Fibroblast of villous mesenchyme (primary cell): Measurements from ENCODE around the gene JARID2.

GRCh38 chr6:13274939-13275453 is 53.3 kb downstream of the TBC1D7 start:
- CAGE, long polyA plus RNA = no peak

GRCh38 chr6:13407579-13407951 is 79.2 kb upstream of the TBC1D7 start:
- CAGE, long polyA plus RNA = no peak

DNA sequence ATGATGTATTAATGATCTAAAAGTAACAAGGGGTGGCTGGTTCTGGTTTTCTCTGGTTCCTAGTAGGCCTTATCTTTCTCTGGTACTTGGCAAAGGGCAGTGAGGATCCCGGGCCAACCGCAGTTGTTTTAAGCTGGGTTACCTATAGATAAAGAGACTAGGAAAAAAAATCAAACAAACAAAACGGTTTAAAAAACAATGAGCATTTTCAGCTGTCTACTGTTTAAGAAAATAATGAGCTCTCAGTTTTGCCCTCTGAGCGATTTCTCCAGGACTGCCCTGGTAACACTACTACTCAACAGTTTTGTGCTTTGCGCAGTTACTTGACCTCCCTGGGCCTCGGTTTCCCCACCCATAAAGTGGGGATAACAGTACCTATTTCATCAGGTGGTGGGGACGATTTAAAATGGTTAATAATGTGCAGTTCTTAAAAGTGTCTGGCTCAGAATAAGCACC is 1.3 kb upstream of the SIRT5 start:
- CAGE, long polyA plus RNA = no peak

DNA sequence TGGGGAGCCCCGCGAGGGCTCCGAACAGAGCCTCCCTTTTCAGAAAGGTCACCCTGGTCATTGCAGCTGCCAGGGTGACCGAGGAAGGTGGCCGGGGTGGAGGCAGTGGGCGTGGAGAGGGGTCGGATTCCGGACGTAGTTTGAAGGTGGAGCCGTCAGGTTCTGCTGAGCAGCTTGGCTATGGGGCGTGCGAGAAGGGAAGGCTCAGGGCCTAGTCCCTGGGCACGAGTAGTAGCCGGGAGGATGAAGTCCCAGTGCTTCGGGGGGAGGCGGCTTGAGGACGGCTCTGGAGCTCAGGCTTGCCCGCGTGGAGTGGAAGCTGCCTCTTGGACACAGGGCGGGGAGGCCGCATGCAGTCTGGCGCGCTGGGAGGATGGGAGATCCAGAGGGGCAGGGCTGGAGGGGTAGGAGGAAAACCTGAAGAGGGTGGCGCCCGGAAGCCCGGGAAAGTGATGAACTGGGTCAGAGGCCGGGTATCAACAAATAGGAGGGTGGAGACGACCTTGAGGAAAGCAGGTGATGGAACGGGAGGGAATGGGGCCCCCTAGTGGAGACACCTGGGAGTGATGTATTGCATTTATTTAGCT is 548 bp downstream of the SIRT5 start:
- CAGE, long polyA plus RNA = no peak

- CAGE, long polyA plus RNA = no peak
Measured at GRCh38 chr6:13689516-13690392, 21.9 kb downstream of the RANBP9 start.

DNA sequence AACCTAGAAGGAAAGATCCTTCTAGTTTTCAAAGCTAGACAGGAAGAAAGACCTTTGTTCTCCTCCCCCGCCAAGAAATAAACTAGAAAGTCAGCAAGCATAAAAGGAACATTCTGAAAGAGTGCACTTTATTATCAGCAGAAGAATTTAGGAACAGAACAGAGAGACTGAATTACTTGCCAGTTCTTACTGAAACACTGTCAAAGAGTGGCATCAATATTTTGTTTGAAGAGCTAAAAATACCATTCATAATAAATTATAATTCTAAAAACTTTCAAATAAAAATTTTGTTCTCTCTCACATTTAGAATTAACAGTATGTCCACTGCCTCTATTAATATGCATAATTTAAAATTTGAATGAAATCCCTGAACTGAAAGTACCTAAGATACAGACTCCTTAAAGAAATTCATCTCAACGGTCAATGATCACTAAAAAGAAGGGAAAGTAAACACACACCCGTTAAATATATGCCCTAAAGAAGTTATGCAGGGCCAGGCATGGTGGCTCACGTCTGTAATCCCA is 21.2 kb downstream of the RANBP9 start:
- CAGE, long polyA plus RNA = no peak

GRCh38 chr6:13702752-13704012 is 8.5 kb downstream of the RANBP9 start:
- CAGE, long polyA plus RNA = no peak

DNA sequence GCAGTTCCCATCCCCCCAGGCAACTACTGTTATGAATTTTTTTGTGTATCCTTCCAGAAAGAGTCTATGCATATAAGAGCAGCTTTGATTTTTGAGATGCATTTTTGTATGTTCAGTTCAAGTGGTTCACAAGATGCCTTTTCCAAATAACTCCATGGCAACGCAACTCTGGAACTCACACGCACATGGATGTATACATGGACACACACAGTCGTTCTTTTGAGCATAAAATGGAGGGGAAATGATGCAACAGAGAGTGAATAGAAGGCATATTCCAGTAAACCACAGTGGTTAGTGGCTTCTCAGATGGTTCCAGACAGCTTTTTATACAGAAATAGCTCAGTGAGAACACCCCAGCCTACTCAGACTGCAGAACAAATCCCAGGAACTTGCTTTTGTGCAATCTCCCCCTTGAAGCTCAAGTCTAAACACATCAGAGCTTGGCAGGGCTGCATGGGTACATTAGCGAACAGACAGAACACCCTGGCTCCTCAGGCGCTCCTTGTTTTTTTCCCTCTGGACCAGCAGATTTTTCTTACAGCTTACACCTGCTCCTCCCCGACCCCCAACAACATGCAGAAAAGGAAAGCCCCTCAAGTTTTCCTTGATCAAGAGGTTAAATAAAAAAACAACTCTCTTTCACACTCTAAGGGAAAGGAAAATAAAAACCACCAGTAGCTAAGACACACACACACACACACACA is 51.0 kb upstream of the RANBP9 start:
- CAGE, long polyA plus RNA = no peak

DNA sequence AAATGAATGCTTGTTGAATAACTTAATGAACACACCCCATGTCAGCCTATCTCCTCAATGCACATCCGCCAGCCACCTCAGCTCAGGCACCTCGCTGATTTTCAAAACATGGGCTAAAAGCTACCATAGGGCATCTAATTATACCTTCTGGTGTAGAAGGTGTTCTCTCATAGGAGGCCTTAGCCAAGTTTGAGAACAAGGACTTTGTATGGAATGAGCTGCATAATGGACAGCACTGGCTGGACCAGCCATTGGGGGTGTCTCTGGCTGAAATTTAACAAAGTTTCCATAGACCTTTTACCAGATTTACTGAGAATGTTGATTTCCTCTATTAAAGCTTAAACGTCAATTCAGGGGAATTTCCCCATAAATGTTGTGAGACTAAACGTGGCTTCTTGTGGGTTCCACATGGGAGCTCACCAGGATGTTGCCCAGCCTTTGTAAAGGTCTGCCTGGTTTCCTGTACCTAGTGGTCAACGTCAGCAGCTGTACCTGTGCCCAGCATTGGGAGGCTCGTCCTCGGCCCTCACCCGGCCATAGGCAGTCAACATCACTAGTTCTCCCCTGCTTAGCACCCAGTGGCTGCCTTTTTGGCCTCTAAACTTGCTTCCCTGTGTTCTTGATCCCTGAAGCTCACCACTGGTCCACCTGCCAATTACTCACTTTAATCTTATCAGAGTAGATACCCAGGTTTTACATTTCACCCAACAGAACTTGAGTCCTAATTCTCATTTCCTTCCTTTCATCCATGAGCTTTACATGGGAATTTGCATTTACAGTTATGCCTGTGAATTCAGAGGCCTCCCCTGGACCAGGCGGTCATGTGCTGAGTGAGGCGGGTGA is 22.2 kb upstream of the CD83 start:
- CAGE, long polyA plus RNA = no peak

- CAGE, long polyA plus RNA = no peak
Measured at GRCh38 chr6:14135145-14135748, 17.7 kb downstream of the CD83 start.

- CAGE, long polyA plus RNA = no peak
Measured at GRCh38 chr6:14210128-14210709, 92.6 kb downstream of the CD83 start.

DNA sequence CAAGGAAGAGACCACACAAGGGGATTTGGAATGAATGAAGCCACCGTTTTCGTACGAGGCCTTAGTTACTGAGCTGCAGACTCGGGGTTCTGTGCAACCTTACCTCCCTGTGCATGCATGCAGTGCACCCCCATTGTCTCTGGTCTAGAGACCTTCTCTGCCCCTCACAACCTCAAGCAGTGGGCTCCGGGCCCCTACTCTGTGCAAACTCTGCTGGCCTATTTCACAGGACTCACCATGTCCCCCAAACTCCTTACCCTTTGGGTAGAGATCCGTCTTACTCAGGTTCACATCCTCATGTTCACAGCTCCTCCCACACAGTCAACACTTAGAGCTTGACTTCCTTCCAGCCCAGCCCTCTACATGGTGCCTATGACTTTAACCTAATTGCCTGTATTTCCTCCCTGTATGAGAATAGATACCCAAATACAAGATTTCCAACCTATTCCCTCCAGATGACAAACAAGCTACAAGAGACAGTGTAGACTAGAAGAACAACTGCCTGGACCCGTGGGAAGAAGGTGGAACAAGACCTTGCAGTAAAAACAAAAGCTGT is 528.6 kb upstream of the JARID2 start:
- CAGE, long polyA plus RNA = no peak

DNA sequence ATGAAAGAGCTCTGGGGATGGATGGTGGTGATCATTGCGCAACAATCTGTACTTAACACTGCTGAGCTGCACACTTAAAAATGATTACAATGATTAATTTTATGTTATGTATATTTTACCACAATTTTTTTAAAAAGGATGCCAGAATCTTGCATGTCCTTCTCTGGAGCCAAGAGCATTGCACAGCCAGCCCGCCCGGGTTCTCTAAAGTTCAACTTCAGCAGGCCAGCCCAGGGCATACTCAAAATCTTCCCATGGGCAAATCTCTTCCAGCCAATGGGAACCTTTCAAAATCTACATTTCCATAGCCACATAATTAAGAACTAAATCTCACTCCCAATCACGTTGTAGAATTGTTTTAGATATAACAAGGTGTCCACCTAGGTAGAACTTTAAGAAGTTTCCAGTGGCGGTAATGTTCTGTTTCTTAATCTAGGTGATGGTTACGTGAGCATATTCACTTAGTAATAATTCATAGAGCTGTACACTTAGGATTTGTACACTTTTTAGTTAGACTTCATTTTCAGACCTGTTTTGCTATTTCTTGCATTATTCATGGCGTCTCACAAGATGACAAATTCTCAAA is 518.5 kb upstream of the JARID2 start:
- CAGE, long polyA plus RNA = no peak

DNA sequence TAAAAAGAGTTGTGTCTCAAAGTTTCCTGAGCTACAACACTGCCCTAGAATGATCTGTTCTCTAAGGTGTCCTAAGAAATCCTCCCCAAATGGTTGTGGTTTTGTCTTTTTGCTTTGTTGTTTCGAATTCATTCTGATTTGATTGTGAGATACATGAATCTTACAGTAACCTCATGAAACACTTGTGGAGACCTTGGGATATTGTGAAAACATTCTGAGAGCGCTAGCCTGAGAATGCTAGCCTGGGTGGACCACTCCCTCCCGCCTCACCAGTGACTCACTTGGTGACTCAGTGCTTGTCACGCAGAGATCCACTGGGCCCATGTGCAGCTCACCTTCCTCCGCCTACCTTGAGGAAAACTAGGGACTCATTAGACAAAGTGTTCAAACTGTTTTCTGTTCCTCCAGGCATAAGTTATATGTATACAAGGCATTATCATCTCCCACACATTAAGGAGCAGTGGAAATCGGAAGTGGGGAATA is 502.0 kb upstream of the JARID2 start:
- CAGE, long polyA plus RNA = no peak

GRCh38 chr6:14841634-14841975 is 404.3 kb upstream of the JARID2 start:
- CAGE, long polyA plus RNA = no peak

DNA sequence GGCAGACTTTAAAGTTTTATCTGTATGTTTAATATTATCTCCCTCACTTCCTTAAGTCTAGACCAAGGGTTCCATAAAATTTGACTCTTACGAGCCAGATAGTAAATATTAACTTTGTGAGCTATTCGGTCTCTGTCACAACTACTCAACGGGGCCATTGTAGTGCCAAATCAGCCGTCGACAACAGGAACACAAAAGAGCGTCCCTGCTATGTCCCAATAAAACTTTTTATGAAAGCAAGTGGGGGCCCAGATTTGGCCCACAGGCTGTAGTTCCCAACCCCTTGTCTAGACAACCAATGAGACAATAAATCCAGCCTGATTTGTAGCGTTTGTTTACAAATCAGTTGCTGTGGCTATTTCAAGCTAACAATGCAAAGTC is 356.3 kb upstream of the JARID2 start:
- CAGE, long polyA plus RNA = no peak

GRCh38 chr6:14966797-14967557 is 278.9 kb upstream of the JARID2 start:
- CAGE, long polyA plus RNA = no peak

- CAGE, long polyA plus RNA = no peak
Measured at GRCh38 chr6:14984325-14984735, 261.5 kb upstream of the JARID2 start.

DNA sequence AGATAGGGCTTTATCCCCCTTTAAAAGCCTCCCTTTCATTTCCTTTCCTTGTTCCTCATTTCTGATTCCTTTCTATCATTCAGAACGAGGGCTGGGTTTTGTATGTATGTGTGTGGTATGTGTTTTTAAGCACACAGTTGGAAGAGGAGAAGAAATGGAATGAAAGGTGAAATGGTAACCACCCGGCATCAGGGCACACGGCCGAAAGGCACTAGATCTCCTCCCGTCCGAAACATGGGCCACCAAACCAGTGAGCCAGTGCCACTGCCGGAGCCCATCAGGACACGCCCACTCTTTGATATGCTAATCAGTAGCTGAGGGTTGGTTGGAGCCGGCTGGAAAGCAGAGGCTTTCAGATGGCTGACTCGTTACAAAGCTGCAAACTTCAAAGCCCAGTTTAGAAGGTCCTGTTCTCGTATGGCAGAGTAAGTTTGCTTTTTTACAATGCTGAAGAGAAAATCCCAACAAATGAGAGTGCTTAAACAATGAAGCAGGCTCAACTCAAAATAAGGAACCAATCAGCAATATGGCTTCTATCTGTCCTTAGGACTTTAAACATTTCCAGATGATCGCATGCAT is 228.5 kb upstream of the JARID2 start:
- CAGE, long polyA plus RNA = no peak

DNA sequence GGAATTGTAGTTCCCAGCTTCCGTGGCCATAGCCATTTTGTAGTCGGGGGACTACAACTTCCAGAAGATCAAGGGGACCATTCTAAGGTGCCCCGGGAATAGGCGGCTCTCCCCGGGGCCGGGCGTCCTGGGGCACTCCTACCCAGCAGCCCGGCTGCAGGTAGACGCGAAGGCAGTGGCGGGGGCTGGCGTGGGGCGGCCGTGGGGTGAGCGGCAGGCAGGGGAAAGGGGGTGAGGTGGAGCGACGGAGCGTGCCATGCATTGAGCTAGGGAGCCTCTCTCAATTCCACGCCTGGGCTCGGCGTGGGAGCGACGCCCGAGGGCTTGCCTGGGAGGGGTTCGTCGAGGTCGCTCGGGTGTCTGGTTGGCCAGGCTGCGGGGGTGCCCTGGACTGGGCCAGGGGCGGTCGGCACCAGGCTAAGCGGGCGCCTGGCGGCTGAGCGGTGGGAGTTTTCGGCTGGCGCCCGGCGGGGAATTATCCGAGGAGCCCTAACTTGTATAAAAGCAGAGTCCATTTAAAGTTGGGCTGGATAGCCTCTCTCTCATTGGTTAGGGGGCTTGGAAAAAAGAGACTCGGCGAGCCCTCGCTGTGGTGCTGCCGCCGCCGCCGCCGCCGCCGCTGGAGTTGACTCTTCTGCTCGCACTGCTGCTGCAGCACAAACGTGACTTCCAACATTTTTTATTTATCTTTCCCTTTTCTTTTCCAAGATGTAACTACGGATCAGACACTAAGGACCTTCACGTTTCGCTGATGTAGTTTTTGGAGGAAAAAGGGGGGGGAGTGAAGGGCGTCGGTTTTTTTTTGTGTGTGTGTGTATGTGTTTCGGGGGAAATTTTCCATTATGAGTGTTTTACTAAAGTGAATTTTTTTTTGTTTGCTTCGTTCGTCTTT is at the start of gene JARID2:
JARID2 (plus strand) TSS at position 622 of the 892 bp plus-strand sequence.
- CAGE, long polyA plus RNA = no peak